ENCODE measurements around a stretch of chr12.

DNA sequence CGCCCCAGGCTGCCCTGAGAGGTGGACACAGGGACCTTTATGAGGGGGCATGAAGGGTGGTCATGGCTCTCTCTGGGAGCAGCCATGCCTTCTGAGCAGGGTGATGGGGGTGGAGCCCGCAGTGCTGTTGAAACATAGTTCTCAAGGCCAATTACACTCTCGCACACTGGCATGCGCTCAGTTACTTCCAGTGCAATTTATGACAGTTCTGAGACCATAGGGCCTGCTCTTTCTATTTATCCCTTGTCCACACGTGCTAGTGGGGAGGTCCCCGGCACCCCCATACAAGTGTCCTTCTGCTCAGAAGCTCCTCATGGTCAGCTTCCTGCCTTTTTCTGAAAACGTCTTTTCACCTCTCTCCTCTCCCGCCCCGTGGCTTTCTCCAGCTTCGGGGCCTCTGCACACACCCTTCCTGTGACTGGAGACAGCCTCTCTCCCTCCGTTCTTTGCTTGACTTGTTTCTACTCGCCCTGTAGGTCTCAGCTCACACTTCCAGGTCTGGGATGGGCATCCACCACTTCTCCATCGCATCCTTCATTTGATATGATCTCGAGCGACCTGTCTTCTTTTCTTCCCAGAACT, 313.2 kb downstream of the ADGRD1 start:
- CAGE, long polyA plus RNA: no peak
- RRBS: no CpG with 5 or more reads among the region's 15 CpGs

- CAGE, long polyA plus RNA: no peak
- RRBS: no CpG with 5 or more reads among the region's 14 CpGs
Measured at GRCh38 chr12:131366181-131366968, 344.5 kb upstream of the SFSWAP start.

GRCh38 chr12:131713114-131713928, 2.4 kb downstream of the SFSWAP start:
- CAGE, long polyA plus RNA: no peak
- RRBS: no CpG with 5 or more reads among the region's 9 CpGs

- CAGE, long polyA plus RNA: no peak
- RRBS: no CpG with 5 or more reads among the region's 10 CpGs
Measured at GRCh38 chr12:131745745-131746407, 35.0 kb downstream of the SFSWAP start.

DNA sequence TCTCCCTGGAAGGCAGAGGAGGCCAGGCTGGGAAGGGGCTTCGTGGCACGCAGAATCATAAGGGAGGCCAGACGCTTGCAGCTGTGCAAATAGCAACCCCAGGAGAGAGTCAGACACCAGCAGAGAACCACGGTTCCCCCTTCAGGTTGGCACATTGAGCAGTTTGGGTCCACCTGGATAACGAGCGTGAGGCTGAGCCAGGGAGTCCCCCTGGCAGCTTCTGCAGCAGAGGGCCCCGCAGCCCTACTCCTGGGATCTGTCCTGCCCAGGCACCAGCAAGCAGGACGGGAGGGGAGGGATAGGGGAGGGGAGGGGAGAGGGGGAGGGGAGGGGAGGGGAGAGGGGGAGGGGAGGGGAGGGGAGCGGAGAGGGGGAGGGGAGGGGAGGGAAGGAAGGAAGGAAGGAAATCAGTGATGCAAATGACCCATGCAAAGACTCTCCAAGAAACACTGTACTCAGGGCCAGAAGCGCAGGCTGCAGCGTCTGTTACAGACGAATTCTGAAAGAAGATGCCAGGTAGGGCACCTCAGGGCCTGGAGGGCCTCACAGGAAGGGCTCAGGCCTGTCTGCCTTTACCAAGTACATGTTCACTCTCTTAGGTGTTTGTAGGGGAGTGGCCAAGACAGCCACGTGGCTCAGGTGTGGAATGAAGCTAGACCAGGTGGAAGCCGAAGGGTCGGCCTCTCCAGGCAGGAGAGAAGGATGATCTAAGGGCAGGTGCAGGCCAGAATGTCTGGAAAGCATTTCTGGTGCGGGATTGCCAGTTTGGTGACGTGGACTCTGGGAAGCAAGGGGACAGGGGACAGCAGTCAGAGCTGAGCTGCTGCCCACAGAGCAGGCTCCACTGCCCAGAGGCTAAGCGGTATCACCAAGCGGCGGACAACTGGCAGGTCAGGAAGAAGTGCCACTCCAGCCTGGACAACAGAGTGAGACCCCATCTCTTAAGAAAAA, 32.2 kb upstream of the MMP17 start:
- CAGE, long polyA plus RNA: no peak
- RRBS: no CpG with 5 or more reads among the region's 20 CpGs

- CAGE, long polyA plus RNA: no peak
- RRBS: 6% methylated on average over 7 of the region's 29 CpGs
Measured at GRCh38 chr12:131829185-131829702, 1.1 kb downstream of the MMP17 start.

GRCh38 chr12:131872227-131872622, 22.2 kb upstream of the ULK1 start:
- CAGE, long polyA plus RNA: no peak
- RRBS: under 1% methylated on average over 4 of the region's 9 CpGs

GRCh38 chr12:131895166-131895970, 946 bp downstream of the ULK1 start:
- CAGE, long polyA plus RNA: no peak
- RRBS: 3% methylated on average over 12 of the region's 40 CpGs

GRCh38 chr12:131932045-131933101, 3.3 kb downstream of the PUS1 start:
- CAGE, long polyA plus RNA: no peak
- RRBS: 100% methylated on average over 3 of the region's 23 CpGs

- CAGE, long polyA plus RNA: no peak
- RRBS: no CpG with 5 or more reads among the region's 18 CpGs
Measured at GRCh38 chr12:131993514-131994443, 44.0 kb downstream of the EP400 start.

DNA sequence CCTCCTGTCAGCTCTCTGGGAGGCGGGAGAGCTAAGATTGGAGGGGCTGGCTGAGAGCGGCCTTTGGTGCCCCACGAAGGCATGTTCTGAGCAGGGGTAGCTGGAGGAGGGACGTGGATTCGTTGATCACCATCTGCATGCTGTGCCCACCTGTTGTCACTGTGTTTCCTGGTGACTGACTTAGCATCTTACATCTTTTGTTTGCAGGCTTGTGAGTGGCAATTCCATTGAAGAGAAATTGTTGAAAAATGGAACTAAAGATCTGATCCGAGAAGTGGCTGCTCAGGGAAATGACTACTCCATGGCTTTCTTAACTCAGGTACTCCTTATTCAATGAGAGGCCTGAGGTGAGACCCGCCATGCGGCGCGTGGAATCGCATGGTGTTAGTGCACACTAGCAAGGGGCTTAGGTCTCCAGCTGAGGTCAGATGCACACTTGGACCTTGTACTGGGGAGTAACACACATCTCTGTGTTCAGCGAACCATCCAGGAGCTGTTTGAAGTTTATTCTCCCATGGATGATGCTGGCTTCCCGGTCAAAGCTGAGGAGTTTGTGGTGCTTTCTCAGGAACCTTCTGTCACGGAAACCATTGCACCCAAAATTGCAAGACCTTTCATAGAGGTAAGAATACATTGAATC, 87.9 kb downstream of the EP400 start:
- CAGE, long polyA plus RNA: no peak
- RRBS: no CpG with 5 or more reads among the region's 14 CpGs

GRCh38 chr12:132163178-132163647, 19.0 kb downstream of the NOC4L start:
- CAGE, long polyA plus RNA: no peak
- RRBS: no CpG with 5 or more reads among the region's 16 CpGs

DNA sequence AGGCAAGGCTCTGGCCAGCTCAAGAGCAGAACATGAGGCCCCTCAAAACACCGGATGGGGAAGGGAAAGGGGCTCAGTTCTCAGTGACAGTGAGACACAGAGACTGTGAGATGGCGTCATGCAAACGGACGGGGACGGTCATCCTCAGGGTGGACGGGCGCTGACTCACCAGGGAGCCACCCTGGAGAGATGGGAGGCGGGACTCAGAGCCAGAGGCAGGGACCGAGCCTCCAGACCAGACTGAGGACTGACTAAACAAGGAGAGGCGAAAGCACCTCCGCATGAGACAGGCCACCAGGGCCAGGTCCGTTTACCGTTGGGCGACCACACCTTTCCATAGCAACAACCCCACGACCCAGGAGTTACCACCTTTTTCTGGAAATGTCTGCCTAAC, 64.0 kb upstream of the GALNT9 start:
- CAGE, long polyA plus RNA: no peak
- RRBS: no CpG with 5 or more reads among the region's 15 CpGs

DNA sequence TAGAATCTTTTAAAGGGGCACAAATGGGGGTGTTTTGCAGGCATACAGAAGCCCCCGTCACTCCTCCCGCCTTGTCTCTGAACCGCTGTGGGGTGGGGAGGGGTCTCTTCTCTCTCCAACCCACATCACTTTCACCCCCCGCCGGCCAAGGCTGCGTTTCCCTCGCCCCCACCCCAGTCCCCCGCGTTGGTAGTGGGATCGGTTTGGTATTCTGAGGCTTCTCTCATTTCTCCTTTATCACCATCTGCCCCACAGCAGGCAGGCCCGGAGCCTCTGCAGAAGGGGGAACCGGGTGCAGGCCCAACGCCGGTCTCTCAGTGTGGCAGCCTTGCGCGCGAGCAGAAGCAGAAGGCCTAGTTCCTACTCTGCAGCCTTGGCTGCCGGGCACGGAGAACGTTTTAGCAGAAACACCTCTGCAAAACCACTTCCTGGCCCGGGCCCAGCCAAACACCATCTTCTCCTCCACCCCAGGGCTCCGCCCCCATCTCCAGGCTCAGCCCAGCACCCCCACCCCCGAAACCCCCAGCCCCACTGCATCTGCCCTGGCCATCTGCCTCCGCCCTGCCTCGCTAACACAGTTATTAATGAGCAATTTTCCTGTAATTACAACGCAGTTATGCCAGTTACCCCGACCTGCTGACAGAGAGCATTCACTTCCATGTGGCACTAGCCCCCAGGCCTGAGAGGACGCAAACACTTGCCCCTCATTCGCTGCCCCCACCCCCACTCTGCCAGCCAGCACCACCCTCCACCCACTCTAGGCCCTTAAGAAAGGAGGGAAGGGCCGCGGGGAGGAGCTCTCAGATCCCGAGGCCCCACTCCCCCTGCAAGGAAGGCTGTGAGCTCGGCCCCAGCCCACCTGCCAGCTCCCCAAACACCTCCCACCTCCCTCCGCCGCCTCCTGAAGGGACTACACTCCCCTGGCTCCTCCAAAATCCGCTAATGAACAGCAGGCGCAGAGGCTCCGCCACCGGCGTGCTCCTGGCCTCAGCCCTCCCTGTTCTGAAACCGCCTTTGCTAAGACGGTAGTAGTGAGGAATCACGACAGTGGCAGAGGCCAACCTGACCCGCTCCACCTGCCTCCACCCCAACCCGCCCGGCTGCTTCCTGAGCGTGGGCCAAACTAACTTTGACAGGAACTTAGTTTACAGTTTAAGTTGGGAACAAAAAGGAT, 44.8 kb upstream of the FBRSL1 start:
- CAGE, long polyA plus RNA: no peak
- RRBS: 34% methylated on average over 5 of the region's 47 CpGs

DNA sequence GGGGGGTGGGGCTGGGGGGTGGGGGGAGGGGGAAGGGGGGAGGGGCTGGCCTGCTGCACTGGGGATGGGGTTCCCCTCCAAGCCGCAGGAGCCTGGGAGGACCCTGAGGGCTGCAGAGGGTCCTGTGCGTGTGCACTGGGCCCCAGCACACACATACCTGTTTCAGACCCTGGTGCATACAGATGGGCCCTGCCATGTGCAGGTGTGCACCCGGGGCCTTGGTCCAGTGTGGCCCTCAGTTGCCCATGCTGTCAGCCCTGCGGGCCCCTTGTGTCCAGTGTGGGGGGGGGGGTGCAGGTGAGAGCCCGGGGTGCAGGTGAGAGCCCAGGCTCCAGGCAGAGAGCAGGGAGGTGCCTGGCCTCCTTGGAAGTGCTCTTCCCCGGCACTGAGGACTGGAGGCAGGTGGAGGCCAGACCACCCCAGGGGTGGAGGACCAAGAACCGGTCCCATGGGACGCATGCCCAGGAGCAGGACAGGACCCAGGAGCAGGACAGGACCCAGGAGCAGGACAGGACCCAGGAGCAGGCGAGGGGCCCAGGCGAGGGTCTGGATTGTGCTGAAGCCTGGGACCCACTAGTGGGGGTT, 40.9 kb downstream of the FBRSL1 start:
- CAGE, long polyA plus RNA: no peak
- RRBS: 98% methylated on average over 4 of the region's 10 CpGs

DNA sequence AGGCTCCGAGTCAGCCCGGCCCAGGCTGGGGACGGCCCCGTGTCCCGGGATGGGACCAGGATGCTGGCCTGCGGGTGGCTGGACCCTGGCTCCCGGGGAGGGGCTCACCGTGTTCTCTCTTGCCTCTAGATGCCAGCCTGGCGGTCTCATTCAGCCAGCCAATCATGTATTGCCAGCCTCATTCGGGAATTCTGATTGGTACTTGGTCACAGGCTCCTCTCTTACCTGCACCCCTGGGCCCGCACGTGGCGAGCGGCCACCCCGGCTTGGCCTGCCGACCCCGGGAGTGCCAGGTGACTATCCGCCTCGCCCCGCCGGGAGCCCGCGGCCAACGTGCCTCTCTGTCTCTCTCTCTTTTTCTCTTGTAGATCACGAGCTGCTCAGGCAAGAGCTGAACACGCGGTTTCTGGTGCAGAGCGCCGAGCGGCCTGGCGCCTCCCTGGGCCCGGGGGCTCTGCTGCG, 39.4 kb downstream of the LRCOL1 start:
- CAGE, long polyA plus RNA: no peak
- RRBS: 97% methylated on average over 3 of the region's 33 CpGs

- CAGE, long polyA plus RNA: no peak
- RRBS: no CpG with 5 or more reads among the region's 26 CpGs
Measured at GRCh38 chr12:132602809-132603356, 7.5 kb downstream of the LRCOL1 start.

DNA sequence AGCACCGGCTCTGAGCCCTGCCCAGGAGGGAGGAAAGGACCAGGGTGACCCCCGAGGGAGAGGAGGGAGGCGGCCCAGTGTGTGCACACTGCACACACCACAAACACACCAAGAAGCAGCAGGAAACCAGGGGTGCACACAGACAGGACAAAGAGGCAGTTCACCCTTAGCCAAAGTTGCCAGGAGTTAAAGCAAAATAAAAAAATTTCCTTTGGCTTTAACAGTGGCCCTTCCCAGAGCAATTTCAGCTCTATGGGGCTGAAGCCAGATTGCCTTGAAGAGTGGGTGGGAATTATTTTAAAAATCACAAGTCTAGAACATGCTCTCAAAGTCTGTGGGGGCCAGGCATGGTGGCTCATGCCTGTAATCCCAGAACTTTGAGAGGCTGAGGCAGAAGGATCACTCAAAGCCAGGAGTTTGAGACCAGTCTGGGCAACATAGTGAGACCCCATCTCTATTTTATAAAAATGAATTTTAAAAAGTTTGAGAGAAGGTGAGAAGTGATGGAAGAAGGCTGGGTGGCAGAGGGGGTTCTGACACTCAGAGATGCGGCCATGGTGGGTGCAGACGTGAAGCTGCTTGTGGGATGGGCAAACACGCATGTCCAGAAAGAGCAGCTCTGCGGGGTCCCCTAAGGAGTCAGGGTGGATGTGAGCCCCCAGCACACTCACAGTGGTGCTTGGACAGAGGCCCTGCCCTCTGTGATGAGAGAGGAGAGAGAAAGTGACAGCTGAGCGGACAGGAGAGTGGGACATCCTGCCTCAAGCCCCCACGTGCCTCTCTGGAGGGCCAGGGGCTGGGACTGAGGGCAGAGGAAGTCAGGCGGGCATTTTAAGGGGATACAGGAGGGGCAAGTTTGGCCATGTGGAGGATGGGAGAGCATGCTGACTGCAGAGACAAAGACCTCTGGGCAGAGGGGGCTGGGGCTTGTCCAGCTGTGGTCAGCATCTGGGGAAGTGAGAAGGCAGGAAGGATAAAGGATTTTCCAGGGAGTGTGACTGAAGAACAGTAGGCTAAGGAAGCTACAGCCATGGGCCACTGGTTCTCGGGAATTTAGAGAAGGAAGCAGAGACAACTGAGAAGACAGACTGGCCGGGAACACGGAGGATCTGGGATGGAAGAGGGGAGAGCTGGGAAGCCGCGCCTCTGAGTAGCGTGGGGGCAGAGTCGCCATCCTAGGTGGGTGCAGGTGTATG, 7.4 kb upstream of the PGAM5 start:
- CAGE, long polyA plus RNA: no peak
- RRBS: no CpG with 5 or more reads among the region's 17 CpGs

DNA sequence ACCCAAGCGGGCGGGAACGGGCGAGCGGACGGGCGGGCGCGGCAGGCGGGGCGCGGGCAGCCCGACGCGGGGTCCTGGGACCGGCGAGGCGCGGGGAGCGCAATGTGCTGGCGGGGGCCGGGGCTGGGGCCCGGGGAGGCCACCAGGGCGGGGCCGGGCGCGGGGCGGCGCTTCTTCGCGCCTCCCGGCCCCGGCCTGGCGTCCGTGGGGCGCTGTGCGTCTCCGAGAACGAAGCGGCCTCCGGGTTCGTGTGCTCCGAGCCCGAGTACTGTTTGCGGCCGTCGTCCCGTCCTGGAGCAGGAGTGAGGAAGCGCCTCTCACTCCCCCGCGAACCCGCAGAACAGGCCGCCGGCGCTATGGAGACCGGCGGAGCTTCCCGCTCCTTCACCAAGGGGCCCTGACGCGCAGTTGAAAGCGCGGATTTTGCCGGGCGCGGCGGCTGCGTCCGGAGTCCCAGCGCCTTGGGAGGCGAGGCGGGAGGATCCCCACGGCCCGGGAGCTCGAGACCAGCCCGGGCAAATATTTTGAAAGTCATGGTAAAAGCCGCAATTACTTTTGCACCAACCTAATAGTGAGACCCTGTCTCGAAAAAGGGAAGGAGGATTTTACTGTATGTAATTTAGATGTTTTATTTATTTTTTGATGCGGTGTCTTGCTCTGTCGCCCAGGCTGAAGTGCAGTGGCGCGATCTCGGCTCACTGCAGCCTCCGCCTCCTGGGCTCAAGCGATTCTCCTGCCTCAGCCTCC, 526 bp upstream of the ANKLE2 start:
- CAGE, long polyA plus RNA: no peak
- RRBS: 1% methylated on average over 34 of the region's 84 CpGs

- CAGE, long polyA plus RNA: no peak
- RRBS: no CpG with 5 or more reads among the region's 12 CpGs
Measured at GRCh38 chr12:132768883-132769475, 7.3 kb upstream of the ANKLE2 start.